ENCODE measurements around a stretch of chr3.

- PRO-cap, result no peak
- RAMPAGE, long total RNA, 4 experiments, result no peak in any of the 4 experiments
These were observed 623.4 kb downstream of the MAGI1 start for GRCh38 chr3:65415249-65415735.

- PRO-cap, result no peak
- RAMPAGE, long total RNA, 4 experiments, result no peak in any of the 4 experiments
These were observed 571.8 kb downstream of the MAGI1 start for GRCh38 chr3:65466485-65467693.

- PRO-cap, result no peak
- RAMPAGE, long total RNA, 4 experiments, result no peak in any of the 4 experiments
These were observed 170.9 kb downstream of the MAGI1 start for GRCh38 chr3:65867732-65868380.

DNA sequence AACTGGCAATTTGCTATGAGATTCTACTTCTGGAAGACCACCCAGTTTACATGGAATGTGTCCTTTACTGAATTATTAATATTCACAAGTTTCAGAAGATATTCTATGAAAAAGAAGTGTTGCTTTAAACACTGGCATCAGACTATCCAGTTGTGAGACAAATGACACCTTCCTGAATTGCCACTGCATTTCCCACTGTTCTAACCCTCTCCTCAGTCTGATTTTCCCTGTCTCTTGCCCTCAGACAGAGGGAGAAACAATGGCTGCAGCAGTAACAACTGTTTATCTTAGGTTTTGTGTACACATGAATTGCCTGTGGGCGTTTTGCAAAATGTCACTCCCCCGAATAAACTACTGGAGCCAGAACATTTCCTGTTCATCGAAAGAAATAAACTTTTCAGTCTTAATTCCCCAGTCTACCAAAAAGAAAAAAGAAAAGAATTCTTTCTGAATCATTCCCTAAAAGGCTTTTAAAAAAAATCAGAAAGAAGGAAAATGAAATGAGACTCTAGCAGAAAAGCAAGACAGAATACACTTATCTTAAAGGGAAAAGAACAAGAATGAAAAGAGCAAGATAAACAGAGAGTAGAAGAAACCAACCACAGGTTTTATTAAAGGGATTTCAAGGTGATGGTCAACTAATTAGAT lies 155.1 kb downstream of the MAGI1 start:
- PRO-cap, result no peak
- RAMPAGE, long total RNA, 4 experiments, result no peak in any of the 4 experiments

- PRO-cap, result no peak
- RAMPAGE, long total RNA, 4 experiments, result no peak in any of the 4 experiments
These were observed 74.2 kb downstream of the MAGI1 start for GRCh38 chr3:65964161-65965322.

DNA sequence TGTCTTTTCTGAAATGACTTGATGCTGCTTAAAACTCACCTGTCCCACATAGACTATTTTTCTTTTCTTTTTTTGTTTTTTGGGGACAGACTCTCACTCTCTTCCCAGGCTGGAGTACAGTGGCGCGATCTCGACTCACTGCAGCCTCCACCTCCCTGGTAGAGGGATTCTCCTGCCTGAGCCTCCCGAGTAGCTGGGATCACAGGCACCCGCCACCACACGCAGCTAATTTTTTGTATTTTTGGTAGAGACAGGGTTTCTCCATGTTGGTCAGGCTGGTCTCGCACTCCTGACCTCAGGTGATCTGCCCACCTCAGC lies 36.3 kb downstream of the MAGI1 start:
- PRO-cap, result no peak
- RAMPAGE, long total RNA, 4 experiments, result no peak in any of the 4 experiments

DNA sequence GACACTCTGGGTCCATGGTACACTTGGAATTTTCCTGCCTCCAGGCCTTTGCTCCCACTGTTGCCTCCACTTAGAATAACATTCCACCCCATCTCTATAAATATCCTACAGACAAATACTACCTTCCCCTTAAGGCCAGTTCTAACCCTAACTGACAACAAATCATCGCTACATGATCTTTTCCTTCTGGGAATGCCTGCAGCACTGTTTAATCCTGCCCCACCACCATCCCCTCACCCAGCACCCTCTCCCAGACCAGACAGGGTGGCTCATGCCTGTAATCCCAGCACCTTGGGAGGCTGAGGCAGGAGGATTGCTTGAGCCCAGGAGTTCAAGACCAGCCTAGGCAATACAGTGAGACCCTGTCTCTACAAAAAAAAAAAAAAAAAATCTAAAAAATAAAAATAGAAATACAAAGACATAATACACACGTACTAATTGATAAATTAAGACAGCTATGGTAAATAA lies 23.9 kb downstream of the MAGI1 start:
- PRO-cap, result no peak
- RAMPAGE, long total RNA, 4 experiments, result no peak in any of the 4 experiments

- PRO-cap, result no peak
- RAMPAGE, long total RNA, 4 experiments, result no peak in any of the 4 experiments
These were observed 86.1 kb downstream of the SLC25A26 start for GRCh38 chr3:66306886-66307291.

DNA sequence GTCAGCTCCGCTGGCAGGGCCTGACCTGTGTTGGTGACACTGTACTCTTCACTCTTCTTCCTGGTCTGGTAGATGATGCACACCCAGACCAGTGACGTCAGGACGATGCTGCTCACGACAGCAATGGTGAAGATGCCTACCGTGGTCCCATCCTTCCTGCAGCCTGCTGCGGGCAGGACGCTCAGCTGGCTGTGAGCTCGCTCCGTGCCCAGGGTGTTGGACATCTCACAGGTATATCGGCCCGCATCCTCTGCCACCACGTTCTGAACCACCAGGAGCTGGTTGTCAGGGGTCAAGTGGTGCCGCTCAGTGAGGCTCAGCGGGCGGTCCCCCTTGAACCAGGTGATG lies 117.9 kb downstream of the LRIG1 start:
- PRO-cap, result no peak
- RAMPAGE, long total RNA, 4 experiments, result start-site peak on the minus strand in 1 of 4 experiments, centred at position 188 of the sequence, 19 reads per replicate

GRCh38 chr3:66432787-66432986 lies 68.1 kb downstream of the LRIG1 start:
- PRO-cap, result no peak
- RAMPAGE, long total RNA, 4 experiments, result no peak in any of the 4 experiments

DNA sequence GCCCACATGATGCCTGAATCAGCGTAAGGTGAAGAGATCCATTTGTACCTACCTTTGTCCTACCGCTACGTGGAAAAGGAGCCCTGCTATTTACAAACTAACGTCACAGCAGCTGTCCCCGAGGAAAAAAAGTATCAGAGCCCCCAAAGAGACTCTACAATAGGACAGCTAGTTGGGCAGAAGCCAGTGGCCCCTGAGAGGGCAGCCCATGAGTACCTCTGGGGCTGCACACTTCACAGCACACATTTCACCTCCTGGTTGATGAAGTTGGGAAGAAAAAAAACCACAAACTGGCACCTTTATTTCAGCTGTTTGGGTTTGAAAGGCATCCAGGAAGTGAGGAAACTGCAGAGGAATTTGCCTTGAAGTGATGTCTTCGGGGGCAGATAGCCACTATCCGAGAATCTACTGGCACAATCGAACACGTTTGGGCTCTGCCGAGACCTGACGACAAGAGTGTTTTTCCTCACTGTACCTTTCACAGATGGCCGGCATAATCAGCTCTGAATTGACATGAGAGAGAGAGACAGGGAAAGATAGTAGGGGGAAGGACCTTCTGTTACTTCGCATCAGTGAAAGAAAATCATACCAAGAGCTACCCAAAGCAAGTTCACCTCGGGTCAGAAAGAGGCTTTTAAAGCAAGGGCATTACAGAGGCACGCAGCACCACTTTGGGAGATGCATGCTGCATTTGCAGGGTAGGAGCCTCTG lies 59.7 kb downstream of the LRIG1 start:
- PRO-cap, result no peak
- RAMPAGE, long total RNA, 4 experiments, result no peak in any of the 4 experiments

DNA sequence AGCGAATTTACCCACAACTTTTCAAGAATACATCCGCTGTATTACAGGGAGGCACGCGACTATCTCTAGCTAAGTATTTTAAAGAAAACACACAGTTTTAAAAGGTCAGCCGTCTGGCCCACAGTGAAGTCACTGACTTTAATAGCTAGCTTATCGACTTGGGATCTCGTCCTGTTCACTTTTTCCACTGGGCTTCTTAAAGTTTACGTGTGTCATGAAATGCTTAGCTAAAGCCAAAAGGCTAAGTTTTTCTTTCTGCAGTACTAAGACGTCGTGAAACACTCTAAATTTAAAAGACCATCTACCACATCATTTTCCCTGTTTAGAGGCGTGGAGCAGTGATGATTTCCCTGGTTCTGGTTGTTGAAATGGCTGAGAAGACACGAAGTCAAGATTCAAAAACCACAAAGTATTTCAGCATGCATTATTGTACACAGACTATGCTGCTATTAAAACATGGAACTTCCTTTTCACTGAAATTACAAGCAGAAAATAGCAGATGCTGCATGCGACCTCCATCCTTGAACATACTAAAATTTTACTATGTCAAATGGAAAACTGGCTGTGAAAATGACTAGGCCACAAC lies 27.1 kb downstream of the LRIG1 start:
- PRO-cap, result no peak
- RAMPAGE, long total RNA, 4 experiments, result no peak in any of the 4 experiments

- PRO-cap, result no peak
- RAMPAGE, long total RNA, 4 experiments, result no peak in any of the 4 experiments
These were observed 18.8 kb downstream of the LRIG1 start for GRCh38 chr3:66481810-66482631.

GRCh38 chr3:66486155-66486953 lies 14.5 kb downstream of the LRIG1 start:
- PRO-cap, result no peak
- RAMPAGE, long total RNA, 4 experiments, result no peak in any of the 4 experiments

DNA sequence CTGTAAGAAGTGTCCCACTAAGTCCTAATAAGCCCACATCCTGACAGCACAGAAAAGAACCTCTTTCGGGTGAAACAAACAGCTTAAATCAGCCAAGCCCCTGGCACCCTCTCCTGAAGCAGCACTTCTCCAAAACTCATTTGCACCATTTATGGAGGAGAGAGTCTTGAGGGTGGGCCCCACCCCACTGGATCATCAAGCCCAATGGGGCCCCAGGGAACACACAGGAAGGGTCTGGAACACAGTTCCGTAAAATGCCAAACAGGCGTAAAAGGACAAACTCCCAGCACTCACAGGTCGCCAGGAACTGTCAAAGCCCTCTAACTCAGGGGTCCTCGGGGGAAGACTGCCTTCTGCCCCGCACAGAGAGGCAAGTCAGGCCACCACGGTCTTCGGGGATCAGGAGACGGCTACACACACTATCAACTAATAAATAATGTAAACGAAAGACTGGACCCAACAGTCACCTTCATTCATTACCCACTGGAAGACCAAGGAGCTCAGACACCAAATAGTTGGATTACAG lies 1.5 kb downstream of the LRIG1 start:
- PRO-cap, result bidirectional peak, plus-strand start at position 198 of the sequence, minus-strand start at position 142 of the sequence
- RAMPAGE, long total RNA, 4 experiments, result no peak in any of the 4 experiments

DNA sequence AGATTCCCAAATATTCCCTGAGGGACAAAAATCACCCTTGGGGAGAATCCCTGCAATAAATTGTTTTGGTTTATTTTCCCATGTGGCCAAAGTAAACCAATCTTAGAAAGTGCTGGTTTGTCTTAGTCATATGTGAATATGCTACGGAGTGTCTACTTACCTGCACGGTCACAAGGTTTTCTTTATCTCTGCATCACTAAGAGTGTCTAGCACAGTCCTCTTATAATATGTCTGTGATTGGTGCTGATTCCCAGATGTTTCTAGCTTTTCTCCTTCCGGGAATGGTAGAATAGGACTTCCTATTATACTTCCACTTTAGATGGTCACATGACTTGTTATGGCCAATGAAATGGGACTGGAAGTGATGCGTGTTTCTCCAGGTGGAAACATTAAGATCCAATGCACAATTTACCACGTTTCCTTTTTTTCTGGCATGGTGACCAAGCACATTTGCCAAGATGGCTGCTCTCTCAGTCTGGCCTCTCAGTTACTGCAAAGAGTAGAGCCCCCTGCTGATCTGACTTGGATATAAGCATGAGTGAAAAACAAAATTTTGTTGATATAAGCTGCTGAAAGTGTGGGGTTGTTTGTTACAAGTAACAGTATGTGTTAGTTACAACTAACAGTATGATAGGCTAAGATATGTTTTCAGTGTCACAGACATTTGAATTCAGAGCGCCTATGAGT lies 7.9 kb upstream of the KBTBD8 start:
- PRO-cap, result no peak
- RAMPAGE, long total RNA, 4 experiments, result no peak in any of the 4 experiments

- PRO-cap, result no peak
- RAMPAGE, long total RNA, 4 experiments, result no peak in any of the 4 experiments
These were observed 262.4 kb downstream of the SUCLG2 start for GRCh38 chr3:67391896-67392616.

DNA sequence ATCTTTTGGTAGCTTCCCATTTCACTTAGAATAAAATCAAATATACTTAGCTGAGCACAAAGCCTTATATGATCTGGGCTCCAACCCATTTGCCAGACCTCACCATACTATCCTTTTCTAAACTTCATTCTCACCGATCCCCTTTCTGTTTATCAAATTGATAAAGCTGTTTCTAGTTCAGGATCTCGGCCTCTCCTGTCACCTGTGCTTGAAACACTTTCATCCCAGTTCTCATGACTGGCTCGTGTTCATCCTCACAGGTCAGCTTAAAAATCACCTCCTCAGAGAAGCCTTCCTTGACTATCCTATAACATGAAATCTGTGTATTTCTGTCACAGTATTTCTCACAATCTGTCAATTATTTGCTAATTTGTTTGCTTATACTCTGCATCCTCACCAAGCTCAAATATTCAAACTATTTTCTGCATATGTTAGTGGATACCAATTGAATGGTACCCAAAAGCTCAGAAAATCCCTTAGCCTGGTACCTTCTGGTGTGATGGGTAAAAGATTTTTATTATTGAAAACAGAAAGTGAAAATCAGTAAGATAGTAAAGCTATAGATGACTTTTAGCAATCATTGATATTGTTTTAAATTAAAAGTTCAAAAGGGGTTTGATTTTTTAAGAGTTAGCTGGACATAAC lies 60.0 kb downstream of the SUCLG2 start:
- PRO-cap, result no peak
- RAMPAGE, long total RNA, 4 experiments, result no peak in any of the 4 experiments

- PRO-cap, result bidirectional peak, plus-strand start at chr3:69013095, minus-strand start at chr3:69012713; bidirectional peak, plus-strand start at chr3:69013312, minus-strand start at chr3:69013260
- RAMPAGE, long total RNA, 4 experiments, result start-site peak on the minus strand in 1 of 4 experiments, at chr3:69013007-69013260 at its widest, 277 reads per replicate
These were observed 485 bp downstream of the EOGT start for GRCh38 chr3:69012839-69013559.

DNA sequence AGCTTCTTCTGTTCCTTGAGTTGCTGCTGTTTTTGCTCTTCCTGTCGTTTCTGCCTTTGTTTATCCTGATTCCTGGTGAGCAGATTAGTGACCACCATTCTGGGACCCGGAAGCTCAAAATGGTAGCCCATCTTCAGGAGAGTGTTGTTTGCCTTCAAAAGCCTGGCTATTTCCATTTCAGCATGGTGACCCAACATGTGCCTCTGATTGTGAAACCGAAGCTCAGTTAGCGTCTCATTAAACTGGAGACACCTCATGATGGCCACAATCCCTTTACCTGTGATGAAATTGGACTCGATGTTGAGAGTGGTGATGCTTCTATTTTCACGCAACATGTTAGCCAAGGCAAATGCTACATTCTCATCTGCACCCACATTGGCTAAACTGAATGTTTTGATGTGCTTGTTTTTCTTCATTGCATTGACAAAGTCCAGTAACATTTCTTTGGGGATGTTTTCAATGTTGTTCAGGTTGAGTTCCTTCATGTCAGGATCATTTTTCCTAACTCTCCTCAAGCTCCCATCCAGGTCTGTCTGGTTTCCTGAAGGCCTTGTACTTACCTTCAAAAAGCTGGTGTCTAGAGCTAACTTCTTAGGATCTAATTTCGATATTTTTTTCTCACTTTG lies 3.2 kb downstream of the LMOD3 start:
- PRO-cap, result no peak
- RAMPAGE, long total RNA, 4 experiments, result no peak in any of the 4 experiments

All from esophagus muscularis mucosa (tissue), 4 donors.